ENCODE measurements around a stretch of chr2.

GRCh38 chr2:30257339-30258319 is 26.3 kb downstream of the LBH start:
- PRO-cap, 2 experiments: no peak in any of the 2 experiments

DNA sequence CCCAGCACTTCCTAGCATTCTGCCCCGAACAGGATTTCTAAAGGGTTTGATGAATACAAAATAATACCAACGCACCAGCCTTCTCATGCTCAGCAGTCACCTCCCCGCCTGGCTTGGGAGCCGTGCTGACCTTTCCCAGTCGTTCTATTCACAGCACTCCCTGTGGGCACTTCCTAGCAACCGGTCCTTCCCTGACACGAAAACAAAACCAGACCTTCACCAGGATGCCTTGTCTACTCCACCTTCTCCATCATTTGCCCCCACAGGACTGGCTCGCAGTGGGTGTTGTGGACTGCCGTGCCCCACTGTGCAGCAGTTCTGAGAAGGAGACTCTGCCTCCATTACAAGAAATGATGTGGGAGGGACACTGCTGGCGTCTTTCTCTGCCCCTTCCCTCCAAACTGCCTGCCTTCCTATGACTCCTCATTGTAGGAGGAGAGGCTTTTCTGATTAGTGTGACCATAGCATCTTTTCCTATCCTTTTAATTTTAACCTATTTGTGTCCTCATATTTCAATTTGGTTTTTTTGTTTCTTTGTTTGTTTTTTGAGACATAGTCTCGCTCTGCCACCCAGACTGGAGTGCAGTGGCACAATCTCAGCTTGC is 53.1 kb downstream of the LBH start:
- PRO-cap, 2 experiments: no peak in any of the 2 experiments

DNA sequence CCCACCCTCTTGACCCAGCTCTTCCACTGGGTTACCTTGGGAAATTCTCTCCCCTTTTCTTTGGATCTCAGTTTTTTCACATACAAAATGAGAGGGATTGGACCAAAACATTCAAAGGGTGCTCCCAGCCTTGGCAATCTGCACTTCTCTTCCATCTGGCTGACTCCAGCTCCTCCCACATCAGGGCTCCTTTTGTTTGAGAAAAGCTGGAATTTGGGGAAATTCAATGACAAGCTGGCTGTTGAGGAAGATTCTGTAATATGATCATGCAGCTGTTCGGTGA is 42.8 kb upstream of the LCLAT1 start:
- PRO-cap, 2 experiments: no peak in any of the 2 experiments

- PRO-cap, 2 experiments: no peak in any of the 2 experiments
Measured at GRCh38 chr2:30756076-30756657, 51.1 kb downstream of the CAPN13 start.

- PRO-cap, 2 experiments: no peak in any of the 2 experiments
Measured at GRCh38 chr2:31231494-31231866, 2.5 kb upstream of the EHD3 start.

- PRO-cap, 2 experiments: no peak in any of the 2 experiments
Measured at GRCh38 chr2:31578154-31578924, 2.4 kb downstream of the SRD5A2 start.

DNA sequence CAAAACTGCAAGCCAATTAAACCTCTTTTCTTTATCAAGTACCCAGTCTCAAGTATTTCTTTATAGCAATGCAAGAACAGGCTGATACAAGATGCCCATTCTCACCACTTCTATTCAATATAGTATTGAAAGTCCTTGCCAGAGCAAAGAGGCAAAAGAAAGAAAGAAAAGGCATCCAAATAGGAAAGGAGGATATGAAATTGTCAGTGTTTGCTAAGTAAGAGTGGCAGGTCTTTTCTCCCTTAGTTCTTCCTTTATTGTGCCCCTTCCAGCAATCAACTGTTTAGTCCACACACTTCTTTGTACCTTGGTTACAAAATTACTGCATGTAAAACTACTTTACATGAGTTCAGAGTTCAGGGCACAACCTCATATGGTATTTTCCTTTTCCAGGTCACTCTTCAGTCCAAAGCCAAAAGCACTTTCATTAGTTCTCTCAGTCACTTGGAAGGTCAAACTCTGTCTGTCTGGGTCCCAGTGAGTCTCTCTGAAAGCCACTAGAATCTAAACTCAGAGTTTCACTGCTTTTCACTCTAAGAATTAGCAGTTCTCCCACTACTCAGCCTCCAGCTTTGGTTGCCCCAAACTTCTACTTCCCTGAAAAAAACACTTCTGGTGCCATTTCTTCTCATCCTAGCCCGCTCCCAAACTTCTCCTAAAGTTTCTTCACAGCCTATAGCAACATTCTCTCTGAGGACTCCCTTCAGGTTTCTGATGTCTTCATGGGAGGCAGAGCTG is 122.5 kb upstream of the SRD5A2 start:
- PRO-cap, 2 experiments: no peak in any of the 2 experiments

- PRO-cap, 2 experiments: peak in 1 of 2 experiments; most common minus-strand start chr2:32262240 (in 1)
Measured at GRCh38 chr2:32262076-32262579, 2.6 kb downstream of the NLRC4 start.

DNA sequence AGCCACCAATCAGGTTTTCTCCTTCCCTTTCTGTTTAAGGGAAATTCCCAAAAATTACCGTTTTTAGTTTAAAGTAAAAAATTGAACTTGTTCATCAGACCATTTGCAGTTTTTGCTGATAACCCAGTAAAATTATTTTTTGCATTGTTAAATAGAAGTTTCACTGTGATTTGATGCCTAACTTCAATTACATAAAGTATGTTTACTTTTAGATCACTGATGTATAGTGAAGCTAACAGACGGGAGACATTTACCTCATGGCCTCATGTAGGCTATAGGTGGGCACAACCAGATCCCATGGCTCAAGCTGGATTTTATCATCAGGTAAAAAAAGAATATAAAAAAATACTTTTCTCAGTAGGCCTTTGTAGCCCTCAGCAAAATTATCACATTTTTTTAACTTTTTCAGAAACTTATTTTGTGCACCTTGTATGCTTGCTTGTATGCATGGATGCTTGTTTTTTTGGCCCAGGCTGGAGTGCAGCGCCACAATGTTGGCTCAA is 35.1 kb downstream of the BIRC6 start:
- PRO-cap, 2 experiments: no peak in any of the 2 experiments

DNA sequence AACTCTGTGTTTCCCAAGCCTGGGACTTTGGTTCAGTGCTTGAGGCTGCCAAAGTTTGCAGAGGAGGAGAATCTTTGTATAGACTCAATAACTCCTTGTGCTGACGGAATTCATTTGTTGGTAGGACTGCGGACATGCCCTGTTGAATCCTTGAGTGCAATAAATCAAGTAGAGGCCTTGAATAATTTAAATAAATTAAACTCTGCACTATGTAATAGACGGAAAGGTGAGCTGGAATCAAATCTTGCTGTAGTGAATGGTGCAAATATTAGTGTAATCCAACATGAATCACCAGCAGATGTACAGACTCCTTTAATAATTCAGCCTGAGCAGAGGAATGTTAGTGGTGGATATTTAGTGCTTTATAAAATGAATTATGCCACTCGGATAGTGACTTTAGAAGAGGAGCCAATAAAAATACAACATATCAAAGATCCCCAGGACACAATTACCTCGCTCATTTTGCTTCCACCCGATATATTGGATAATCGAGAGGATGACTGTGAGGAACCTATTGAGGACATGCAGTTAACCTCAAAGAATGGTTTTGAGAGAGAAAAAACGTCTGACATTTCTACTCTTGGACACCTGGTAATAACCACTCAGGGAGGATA is 58.7 kb downstream of the BIRC6 start:
- PRO-cap, 2 experiments: no peak in any of the 2 experiments

GRCh38 chr2:33442645-33443117 is 33.8 kb upstream of the RASGRP3 start:
- PRO-cap, 2 experiments: no peak in any of the 2 experiments

GRCh38 chr2:33558581-33559096 is 40.5 kb downstream of the FAM98A start:
- PRO-cap, 2 experiments: no peak in any of the 2 experiments

DNA sequence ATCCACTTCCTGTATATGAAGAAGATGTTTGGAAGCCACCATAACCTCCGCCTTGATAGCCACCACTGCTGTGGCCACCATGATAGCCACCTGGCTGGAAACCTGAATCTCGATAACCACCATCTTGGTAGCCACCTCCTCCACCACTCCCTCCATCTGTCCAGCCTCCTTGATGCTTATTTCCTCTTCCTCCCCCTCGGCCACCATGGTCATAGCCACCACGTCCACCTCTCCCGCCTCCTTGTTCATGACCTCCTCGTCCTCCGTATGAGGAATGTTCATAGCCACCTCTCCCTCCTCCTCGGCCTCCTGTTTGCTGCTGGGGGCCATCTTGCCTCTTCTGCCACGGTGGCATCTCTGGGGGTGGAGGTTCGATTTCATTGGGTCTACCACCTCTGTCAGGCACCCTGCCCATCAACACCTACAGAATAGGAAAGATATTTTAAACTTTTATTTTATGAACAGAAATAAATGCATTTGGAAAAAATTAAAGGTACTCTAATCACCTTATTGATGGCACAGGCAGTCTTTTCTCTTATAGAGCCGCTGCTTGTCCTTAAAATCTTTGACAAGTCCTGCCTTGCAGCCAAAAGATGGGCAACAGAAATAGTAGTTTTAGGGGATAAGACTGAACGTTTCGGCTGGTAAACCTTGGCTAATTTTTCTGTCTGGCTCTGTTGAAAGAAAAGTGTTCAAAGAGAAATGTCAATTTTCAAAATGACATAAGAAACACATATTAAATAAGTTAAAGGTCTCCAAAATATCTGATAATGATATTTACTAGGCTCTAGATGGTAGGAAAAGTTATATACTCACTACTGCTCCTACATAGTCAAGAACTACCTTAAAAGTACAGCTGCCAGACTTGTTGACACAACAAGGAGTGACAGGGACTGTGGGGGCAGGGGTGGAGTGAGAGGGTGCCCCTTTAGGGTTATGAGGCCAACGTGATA is 13.8 kb downstream of the FAM98A start:
- PRO-cap, 2 experiments: no peak in any of the 2 experiments

GRCh38 chr2:36084685-36085214 is 270.8 kb upstream of the CRIM1 start:
- PRO-cap, 2 experiments: no peak in any of the 2 experiments

- PRO-cap, 2 experiments: no peak in any of the 2 experiments
Measured at GRCh38 chr2:36398842-36399626, 43.5 kb downstream of the CRIM1 start.

DNA sequence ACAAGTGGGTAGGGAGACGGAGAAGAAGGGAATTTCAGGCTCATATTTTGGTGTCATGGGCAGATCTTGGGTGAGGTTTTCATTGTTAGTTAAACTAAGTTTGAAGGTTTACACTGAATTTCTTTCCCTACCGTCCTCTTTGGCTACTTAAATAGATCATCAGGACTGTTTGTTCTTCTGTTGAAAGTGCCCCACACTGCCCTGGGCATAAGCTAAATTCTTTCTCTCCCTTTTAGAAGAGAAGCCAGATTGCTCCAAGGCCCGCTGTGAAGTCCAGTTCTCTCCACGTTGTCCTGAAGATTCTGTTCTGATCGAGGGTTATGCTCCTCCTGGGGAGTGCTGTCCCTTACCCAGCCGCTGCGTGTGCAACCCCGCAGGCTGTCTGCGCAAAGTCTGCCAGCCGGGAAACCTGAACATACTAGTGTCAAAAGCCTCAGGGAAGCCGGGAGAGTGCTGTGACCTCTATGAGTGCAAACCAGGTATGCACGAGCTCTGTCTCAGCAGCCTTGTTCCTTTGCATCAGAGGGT is 85.5 kb downstream of the CRIM1 start:
- PRO-cap, 2 experiments: no peak in any of the 2 experiments

GRCh38 chr2:36543333-36543792 is 54.6 kb downstream of the FEZ2 start:
- PRO-cap, 2 experiments: no peak in any of the 2 experiments

DNA sequence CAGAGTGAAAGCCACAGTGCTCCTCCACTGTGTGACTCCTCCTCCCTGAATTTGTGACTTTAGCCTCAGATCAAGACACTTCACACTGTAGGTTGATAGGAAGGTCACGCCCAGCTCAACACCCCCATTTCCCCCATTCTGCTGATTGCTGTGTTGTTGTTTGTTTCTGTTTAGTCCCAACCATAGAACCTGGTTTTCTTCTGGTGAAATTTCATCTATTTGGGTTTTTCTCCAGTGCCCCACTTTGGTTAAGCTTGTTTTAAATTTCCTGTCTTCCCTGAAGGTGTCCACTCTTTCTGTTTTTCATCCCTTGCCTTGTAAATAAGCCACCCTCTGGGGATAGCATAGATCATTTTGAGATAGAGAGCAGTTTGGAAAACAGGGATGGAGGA is 102.3 kb downstream of the VIT start:
- PRO-cap, 2 experiments: no peak in any of the 2 experiments

GRCh38 chr2:36800345-36801000 is 104.0 kb downstream of the VIT start:
- PRO-cap, 2 experiments: no peak in any of the 2 experiments

GRCh38 chr2:36821271-36821682 is 124.8 kb downstream of the VIT start:
- PRO-cap, 2 experiments: no peak in any of the 2 experiments

Measured in monocyte (primary cell).